ENCODE data around the genes AQP4 and DSC2.

DNA sequence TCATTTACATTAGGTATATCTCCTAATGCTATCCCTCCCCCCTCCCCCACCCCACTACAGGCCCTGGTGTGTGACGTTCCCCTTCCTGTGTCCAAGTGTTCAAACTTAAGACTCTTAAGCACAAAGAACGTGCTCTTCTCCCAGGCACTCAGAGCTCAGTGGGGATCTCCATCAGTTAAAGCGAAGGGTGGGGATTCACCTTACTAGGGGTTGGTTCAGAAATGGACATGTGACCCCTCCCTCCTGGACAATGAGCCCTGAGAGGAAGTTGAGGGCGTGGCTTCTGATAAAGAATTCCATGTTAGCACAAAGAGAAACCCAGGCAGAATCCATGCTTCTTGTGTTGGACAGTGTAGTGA is 78.2 kb upstream of the TTC39C start:
- RAMPAGE, long total RNA: no peak
- RRBS: no CpG with 5 or more reads among the region's 4 CpGs
PRO-cap:
- standard: no peak
- CoPRO, capped RNA only, 2 experiments: no peak in any of the 2 experiments
- CoPRO, capped and uncapped RNA, 2 experiments: no peak in any of the 2 experiments
- CoPRO, uncapped RNA only, 2 experiments: no peak in any of the 2 experiments
CAGE:
- cytosol, long polyA plus RNA: no peak
- long polyA plus RNA: no peak
- nucleolus, long total RNA: no peak
- nucleus, long polyA plus RNA: no peak

DNA sequence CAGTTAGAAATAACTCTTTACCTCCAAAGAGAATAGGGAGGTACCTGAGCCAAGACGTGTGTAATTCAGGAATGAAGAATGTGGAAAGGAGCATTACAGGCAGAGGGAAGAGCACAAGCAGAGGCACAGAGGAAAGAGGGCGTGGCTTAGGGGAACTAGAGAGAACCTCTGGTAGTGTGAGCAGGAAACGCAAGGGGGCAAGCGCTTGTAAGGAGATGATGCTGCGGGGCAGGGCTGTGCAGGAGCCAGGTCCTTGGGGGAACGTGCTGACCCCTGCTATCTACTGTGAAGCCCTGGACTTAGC is 50.1 kb upstream of the TTC39C start:
- RAMPAGE, long total RNA: no peak
- RRBS: no CpG with 5 or more reads among the region's 6 CpGs
PRO-cap:
- standard: no peak
- CoPRO, capped RNA only, 2 experiments: no peak in any of the 2 experiments
- CoPRO, capped and uncapped RNA, 2 experiments: no peak in any of the 2 experiments
- CoPRO, uncapped RNA only, 2 experiments: no peak in any of the 2 experiments
CAGE:
- cytosol, long polyA plus RNA: no peak
- long polyA plus RNA: no peak
- nucleolus, long total RNA: no peak
- nucleus, long polyA plus RNA: no peak

DNA sequence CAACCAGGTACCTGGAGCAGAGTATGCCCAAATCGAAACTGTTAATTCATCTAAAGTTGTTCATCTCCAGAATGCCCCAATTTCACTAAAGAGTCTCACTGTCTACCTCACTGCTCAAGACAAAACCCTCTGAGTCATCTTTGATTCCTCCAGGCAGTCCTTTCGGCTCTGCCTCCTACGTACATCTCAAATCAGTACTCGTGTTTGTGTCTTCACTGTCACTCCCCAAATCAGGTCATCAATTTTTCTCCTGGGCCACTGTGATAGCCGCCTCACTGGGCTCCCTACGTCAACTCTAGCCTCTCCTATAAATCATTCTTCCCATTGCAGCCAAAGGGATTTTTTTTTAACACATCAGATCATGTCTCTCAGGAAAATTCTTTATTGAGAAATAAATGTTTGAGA is 42.1 kb upstream of the TTC39C start:
- RAMPAGE, long total RNA: no peak
- RRBS: no CpG with 5 or more reads among the region's 6 CpGs
PRO-cap:
- standard: no peak
- CoPRO, capped RNA only, 2 experiments: no peak in any of the 2 experiments
- CoPRO, capped and uncapped RNA, 2 experiments: no peak in any of the 2 experiments
- CoPRO, uncapped RNA only, 2 experiments: no peak in any of the 2 experiments
CAGE:
- cytosol, long polyA plus RNA: no peak
- long polyA plus RNA: no peak
- nucleolus, long total RNA: no peak
- nucleus, long polyA plus RNA: no peak

- RAMPAGE, long total RNA: no peak
- RRBS: no CpG with 5 or more reads among the region's 5 CpGs
PRO-cap:
- standard: no peak
- CoPRO, capped RNA only, 2 experiments: no peak in any of the 2 experiments
- CoPRO, capped and uncapped RNA, 2 experiments: no peak in any of the 2 experiments
- CoPRO, uncapped RNA only, 2 experiments: no peak in any of the 2 experiments
CAGE:
- cytosol, long polyA plus RNA: no peak
- long polyA plus RNA: no peak
- nucleolus, long total RNA: no peak
- nucleus, long polyA plus RNA: no peak
These were observed 13.2 kb upstream of the TTC39C start for GRCh38 chr18:24001378-24001816.

GRCh38 chr18:24089078-24089675 is 49.7 kb upstream of the CABYR start:
- RAMPAGE, long total RNA: no peak
- RRBS: no CpG with 5 or more reads among the region's 6 CpGs
PRO-cap:
- standard: no peak
- CoPRO, capped RNA only, 2 experiments: no peak in any of the 2 experiments
- CoPRO, capped and uncapped RNA, 2 experiments: no peak in any of the 2 experiments
- CoPRO, uncapped RNA only, 2 experiments: no peak in any of the 2 experiments
CAGE:
- cytosol, long polyA plus RNA: no peak
- long polyA plus RNA: no peak
- nucleolus, long total RNA: no peak
- nucleus, long polyA plus RNA: no peak

DNA sequence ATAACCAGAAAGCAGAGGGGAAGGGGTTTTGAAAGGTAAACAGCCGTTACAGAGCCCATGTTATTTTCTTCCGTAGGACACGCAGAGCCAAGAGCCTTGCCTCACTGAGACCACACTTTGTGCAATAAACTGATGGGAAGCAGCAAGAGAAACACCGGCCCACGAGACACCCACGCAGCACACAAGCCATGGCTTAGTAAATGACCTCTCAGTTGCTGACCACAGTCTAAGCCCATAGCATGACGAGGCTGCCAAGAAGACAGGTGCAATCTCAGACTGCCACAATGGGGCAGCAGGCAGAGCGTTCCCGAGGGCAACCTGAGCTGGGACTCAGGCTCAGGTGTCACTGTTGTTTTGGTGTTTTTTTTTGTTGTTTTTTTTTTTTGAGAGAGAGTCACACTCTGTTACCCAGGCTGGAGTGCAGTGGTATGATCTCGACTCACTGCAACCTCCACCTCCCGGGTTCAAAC is 59.7 kb downstream of the CABYR start:
- RAMPAGE, long total RNA: no peak
- RRBS: no CpG with 5 or more reads among the region's 11 CpGs
PRO-cap:
- standard: no peak
- CoPRO, capped RNA only, 2 experiments: no peak in any of the 2 experiments
- CoPRO, capped and uncapped RNA, 2 experiments: no peak in any of the 2 experiments
- CoPRO, uncapped RNA only, 2 experiments: no peak in any of the 2 experiments
CAGE:
- cytosol, long polyA plus RNA: no peak
- long polyA plus RNA: no peak
- nucleolus, long total RNA: no peak
- nucleus, long polyA plus RNA: no peak

DNA sequence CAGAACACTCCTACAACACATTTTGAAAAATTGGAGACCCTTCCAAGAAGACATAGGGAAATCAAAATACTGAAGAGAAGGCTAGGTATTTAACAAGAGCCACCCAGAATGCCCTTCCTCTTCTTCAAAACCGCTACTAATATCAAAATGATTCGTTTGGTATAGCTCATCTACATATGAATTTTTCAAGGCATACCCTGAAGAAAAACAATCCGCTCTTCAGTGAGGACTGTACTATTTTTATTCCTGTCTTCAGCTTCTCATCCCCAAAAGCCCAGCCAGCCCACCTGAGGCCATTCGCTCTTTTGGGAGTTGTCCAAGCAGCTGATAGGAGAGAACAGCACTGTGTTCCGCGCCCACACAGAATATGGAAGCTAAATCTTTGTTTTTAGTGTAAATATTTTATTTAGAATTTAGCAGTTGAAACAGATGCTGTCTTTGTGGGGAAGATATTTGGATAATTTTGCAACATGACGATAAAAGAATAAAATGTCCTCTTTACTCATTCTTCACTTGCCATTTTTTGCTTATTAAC is 3.6 kb downstream of the ZNF521 start:
- RAMPAGE, long total RNA: no peak
- RRBS: no CpG with 5 or more reads among the region's 7 CpGs
PRO-cap:
- standard: no peak
- CoPRO, capped RNA only, 2 experiments: no peak in any of the 2 experiments
- CoPRO, capped and uncapped RNA, 2 experiments: no peak in any of the 2 experiments
- CoPRO, uncapped RNA only, 2 experiments: no peak in any of the 2 experiments
CAGE:
- cytosol, long polyA plus RNA: no peak
- long polyA plus RNA: no peak
- nucleolus, long total RNA: no peak
- nucleus, long polyA plus RNA: no peak

GRCh38 chr18:26045259-26045989 is 45.0 kb downstream of the SS18 start:
- RAMPAGE, long total RNA: no peak
- RRBS: no CpG with 5 or more reads among the region's 5 CpGs
PRO-cap:
- standard: no peak
- CoPRO, capped RNA only, 2 experiments: no peak in any of the 2 experiments
- CoPRO, capped and uncapped RNA, 2 experiments: no peak in any of the 2 experiments
- CoPRO, uncapped RNA only, 2 experiments: peak in 1 of 2 experiments; most common minus-strand start chr18:26045589 (in 1)
CAGE:
- cytosol, long polyA plus RNA: no peak
- long polyA plus RNA: no peak
- nucleolus, long total RNA: no peak
- nucleus, long polyA plus RNA: no peak

DNA sequence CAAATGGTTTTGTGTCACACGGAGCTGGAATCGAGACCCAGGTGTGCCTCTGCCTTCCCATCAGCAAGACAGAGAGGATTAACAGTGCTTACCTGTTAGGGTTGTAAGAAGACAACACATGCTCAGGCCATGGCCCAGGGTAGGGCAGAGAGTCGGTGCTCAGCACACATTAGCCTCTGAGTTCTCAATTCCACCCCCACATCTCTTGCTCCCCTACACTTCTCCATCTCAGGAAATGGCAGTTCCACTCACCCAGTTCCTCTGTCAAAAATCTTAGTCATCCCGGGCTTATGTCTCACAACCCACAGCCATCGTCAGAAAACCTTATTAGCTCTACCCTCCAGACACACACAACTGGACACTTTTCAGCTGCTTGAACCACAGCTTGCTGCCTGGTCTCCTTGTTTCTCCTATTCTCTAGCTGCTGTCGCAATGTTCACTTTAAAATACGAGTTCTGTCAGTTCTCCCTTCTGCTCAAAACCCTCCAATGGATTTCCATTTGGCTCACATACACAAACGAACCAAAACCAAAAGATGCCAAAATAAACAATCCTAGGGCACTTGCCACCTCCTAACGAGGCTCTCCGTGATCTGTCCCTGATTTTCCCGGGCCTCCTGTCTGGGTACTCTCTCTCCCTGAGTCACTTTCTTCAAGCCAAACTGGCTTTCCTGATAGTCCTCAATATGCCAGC is 89.7 kb downstream of the KCTD1 start:
- RAMPAGE, long total RNA: no peak
- RRBS: no CpG with 5 or more reads among the region's 11 CpGs
PRO-cap:
- standard: no peak
- CoPRO, capped RNA only, 2 experiments: no peak in any of the 2 experiments
- CoPRO, capped and uncapped RNA, 2 experiments: no peak in any of the 2 experiments
- CoPRO, uncapped RNA only, 2 experiments: no peak in any of the 2 experiments
CAGE:
- cytosol, long polyA plus RNA: no peak
- long polyA plus RNA: no peak
- nucleolus, long total RNA: no peak
- nucleus, long polyA plus RNA: no peak

DNA sequence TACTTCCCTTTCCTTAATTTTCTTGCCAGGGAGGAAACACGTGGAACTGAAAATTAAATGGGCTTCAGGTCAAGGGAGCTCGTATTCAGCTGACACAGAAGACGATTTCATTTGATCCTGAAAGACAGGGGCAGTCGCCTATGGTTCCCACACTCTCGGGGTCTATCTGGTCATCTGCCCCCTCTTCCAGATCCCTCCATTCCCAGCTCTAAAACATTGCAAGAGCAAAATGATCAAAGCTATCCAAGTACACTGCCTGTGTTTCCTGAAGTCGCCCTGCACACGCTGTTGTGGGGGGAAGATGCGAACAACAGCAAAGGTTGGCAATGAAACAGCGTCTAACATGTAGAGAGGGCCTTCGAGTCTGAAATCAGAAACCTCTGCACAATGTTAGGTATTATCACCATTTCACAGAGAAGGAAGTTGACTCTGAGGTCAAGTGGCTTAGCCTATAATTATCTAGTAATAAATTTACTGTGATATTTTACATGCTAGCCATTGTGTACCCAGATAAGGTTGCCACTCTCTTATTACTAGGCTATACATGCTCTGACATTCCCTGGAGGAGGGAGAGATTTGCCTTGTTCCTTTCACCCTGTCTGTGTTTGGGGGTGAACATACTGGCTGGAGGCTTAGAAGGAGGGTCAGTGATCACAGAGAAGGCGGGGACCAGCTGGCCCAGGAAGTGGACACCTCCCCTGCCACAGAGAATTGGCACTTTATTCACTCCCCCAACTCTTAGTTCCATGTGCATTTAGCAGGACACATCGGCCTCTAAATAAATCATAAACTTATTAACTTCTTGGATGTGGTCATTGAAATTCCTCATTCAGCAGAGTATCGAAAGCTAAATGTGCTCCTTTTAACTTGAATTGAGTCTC is 36.9 kb downstream of the KCTD1 start:
- RAMPAGE, long total RNA: no peak
- RRBS: no CpG with 5 or more reads among the region's 13 CpGs
PRO-cap:
- standard: no peak
- CoPRO, capped RNA only, 2 experiments: no peak in any of the 2 experiments
- CoPRO, capped and uncapped RNA, 2 experiments: no peak in any of the 2 experiments
- CoPRO, uncapped RNA only, 2 experiments: no peak in any of the 2 experiments
CAGE:
- cytosol, long polyA plus RNA: no peak
- long polyA plus RNA: no peak
- nucleolus, long total RNA: no peak
- nucleus, long polyA plus RNA: no peak

GRCh38 chr18:26546486-26547510 is 1.6 kb downstream of the KCTD1 start:
- RAMPAGE, long total RNA: no peak
- RRBS: no CpG with 5 or more reads among the region's 67 CpGs
PRO-cap:
- standard: no peak
- CoPRO, capped RNA only, 2 experiments: no peak in any of the 2 experiments
- CoPRO, capped and uncapped RNA, 2 experiments: no peak in any of the 2 experiments
- CoPRO, uncapped RNA only, 2 experiments: no peak in any of the 2 experiments
CAGE:
- cytosol, long polyA plus RNA: no peak
- long polyA plus RNA: no peak
- nucleolus, long total RNA: no peak
- nucleus, long polyA plus RNA: no peak

DNA sequence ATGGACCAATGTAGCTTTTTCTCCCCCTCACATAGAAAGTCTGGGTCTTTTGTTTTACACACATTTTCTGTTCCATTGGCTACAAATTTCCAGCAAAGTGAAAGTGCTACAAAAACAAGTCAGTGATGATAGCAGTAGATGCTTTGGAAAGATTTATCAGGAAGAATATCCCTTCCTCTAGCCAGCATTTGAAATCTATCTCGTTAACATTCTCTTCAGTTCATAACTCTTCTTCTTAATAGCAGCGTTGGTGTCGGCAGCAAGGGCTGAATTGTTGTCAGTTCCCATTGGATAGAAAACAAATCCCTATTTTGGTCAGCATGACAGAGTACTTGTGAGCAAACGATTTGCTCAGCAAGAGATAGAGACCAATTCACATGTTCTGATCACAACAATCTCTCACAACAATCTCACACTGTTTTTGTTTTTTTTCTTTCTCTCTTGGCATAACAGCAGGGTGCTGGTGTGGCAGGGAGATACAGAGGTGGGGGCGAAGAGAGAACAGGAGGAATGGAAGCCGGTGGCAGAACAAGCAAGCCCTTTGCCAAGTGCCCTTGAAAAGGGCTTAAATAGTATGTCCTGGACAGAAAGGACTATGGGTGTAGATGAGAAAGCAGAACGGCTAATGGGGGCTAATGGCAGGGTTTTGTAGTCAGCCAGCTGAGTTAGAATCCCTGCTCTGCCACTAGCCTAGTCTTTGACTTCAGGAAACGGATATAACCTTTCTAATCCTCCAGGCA is 102.5 kb upstream of the KCTD1 start:
- RAMPAGE, long total RNA: no peak
- RRBS: no CpG with 5 or more reads among the region's 8 CpGs
PRO-cap:
- standard: no peak
- CoPRO, capped RNA only, 2 experiments: no peak in any of the 2 experiments
- CoPRO, capped and uncapped RNA, 2 experiments: no peak in any of the 2 experiments
- CoPRO, uncapped RNA only, 2 experiments: no peak in any of the 2 experiments
CAGE:
- cytosol, long polyA plus RNA: no peak
- long polyA plus RNA: no peak
- nucleolus, long total RNA: no peak
- nucleus, long polyA plus RNA: no peak

DNA sequence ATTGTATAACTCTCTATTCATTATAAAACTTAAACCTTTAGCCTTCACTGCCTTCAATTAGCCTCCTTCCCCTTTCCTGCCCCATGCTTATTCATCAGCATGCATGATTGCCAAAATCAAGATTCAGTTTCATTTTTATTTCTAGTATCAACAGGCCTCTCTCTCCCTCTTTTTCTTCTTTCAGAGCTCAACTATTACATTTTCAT is 113.1 kb downstream of the AQP4 start:
- RAMPAGE, long total RNA: no peak
PRO-cap:
- standard: no peak
- CoPRO, capped RNA only, 2 experiments: no peak in any of the 2 experiments
- CoPRO, capped and uncapped RNA, 2 experiments: no peak in any of the 2 experiments
- CoPRO, uncapped RNA only, 2 experiments: no peak in any of the 2 experiments
CAGE:
- cytosol, long polyA plus RNA: no peak
- long polyA plus RNA: no peak
- nucleolus, long total RNA: no peak
- nucleus, long polyA plus RNA: no peak

- RAMPAGE, long total RNA: no peak
- RRBS: no CpG with 5 or more reads among the region's 4 CpGs
PRO-cap:
- standard: no peak
- CoPRO, capped RNA only, 2 experiments: no peak in any of the 2 experiments
- CoPRO, capped and uncapped RNA, 2 experiments: no peak in any of the 2 experiments
- CoPRO, uncapped RNA only, 2 experiments: no peak in any of the 2 experiments
CAGE:
- cytosol, long polyA plus RNA: no peak
- long polyA plus RNA: no peak
- nucleolus, long total RNA: no peak
- nucleus, long polyA plus RNA: no peak
These were observed 108.1 kb downstream of the AQP4 start for GRCh38 chr18:26757408-26757835.

GRCh38 chr18:26864791-26865056 is 783 bp downstream of the AQP4 start:
- RAMPAGE, long total RNA: no peak
- RRBS: no CpG with 5 or more reads among the region's 3 CpGs
PRO-cap:
- standard: no peak
- CoPRO, capped RNA only, 2 experiments: no peak in any of the 2 experiments
- CoPRO, capped and uncapped RNA, 2 experiments: no peak in any of the 2 experiments
- CoPRO, uncapped RNA only, 2 experiments: no peak in any of the 2 experiments
CAGE:
- cytosol, long polyA plus RNA: no peak
- long polyA plus RNA: no peak
- nucleolus, long total RNA: no peak
- nucleus, long polyA plus RNA: no peak

DNA sequence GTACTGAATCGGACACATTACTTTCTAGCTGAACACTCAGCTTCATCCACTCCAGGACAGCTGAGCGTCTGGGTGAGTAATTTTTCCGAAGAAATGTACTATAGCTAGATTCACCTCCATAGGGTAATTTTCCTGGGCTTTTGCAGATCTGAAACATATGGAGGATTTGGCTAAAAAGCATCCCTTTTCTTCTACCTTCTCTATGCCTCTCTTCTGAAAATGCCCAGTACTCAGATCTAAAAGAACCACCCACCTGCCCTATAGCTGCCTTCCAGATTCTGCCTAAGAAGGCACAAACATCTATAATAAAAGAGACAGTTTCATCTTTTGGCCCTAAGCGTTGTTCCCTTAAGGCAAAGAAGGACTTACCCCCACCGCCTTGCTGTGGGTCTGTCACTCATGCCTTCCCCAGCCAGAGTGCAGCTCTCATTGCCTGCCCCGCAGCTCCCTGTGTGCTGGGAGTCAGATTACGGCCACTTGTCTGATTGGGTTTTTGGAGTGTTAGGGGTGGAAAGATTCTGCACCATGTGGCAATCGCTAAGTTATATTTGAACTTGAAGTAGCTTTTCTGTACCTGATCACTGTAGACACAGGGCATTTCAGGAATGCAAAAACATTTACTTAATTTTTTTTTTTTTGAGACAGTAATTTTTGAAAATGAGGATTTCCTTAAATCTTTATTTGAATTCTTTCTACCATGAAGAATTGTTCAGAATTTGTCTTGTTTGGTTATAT is at the start of gene AQP4:
TSS of gene AQP4 (minus strand) at position 419 of the 735 bp plus-strand sequence.
- RAMPAGE, long total RNA: no peak
- RRBS: no CpG with 5 or more reads among the region's 8 CpGs
PRO-cap:
- standard: no peak
- CoPRO, capped RNA only, 2 experiments: no peak in any of the 2 experiments
- CoPRO, capped and uncapped RNA, 2 experiments: no peak in any of the 2 experiments
- CoPRO, uncapped RNA only, 2 experiments: no peak in any of the 2 experiments
CAGE:
- cytosol, long polyA plus RNA: no peak
- long polyA plus RNA: no peak
- nucleolus, long total RNA: no peak
- nucleus, long polyA plus RNA: no peak

DNA sequence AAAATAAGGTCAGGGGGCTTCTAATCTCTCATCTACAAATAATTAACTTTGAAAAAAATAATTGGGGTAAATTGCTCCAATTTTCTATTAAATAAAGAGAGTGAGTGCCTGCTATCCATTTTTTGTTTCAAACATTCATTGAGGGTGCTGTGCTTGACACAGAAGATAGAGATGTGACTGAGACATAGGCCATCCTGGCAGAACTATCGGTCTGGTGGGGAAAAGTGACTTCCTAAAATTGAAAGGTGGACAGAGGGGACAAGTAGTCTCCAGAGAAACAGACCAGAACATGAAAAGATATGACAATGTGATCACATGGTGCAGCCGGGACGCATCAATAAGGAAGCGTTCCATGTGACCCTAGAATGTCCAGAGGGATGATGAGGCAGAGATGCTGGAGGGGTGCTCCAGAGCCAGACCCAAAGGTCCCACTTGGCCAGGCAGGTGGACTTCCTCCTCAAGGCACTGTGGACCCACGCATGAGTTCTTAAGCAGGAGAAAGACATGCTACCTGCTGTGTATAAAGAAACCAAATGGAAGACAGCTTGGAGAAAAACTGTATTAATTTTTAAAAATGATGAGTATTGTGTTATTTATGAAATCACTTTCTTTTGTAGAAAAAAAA is 50.2 kb downstream of the CDH2 start:
- RAMPAGE, long total RNA: no peak
- RRBS: no CpG with 5 or more reads among the region's 5 CpGs
PRO-cap:
- standard: no peak
- CoPRO, capped RNA only, 2 experiments: no peak in any of the 2 experiments
- CoPRO, capped and uncapped RNA, 2 experiments: no peak in any of the 2 experiments
- CoPRO, uncapped RNA only, 2 experiments: no peak in any of the 2 experiments
CAGE:
- cytosol, long polyA plus RNA: no peak
- long polyA plus RNA: no peak
- nucleolus, long total RNA: no peak
- nucleus, long polyA plus RNA: no peak

DNA sequence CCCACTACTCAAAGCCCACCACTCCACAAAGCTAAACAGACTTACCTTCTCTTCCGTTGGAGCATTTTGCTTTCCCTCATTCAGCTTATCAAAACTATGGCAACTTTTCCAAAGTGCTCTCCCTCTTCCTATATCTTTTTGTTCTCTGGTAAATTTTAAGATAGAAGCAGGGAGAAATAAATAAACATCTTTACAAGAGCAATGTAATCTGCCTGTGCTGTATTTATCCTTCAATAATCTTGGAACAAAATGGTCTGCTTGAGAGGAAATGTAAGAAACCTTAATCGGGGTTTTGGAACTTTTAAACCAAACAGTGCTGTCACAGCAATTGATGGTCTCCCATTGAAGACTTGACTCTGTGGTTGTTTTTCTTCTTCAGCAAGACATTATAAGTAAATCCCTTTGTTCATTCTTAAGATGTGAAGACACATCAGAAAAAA is 360.1 kb downstream of the DSC3 start:
- RAMPAGE, long total RNA: no peak
- RRBS: no CpG with 5 or more reads among the region's 2 CpGs
PRO-cap:
- standard: no peak
- CoPRO, capped RNA only, 2 experiments: no peak in any of the 2 experiments
- CoPRO, capped and uncapped RNA, 2 experiments: no peak in any of the 2 experiments
- CoPRO, uncapped RNA only, 2 experiments: no peak in any of the 2 experiments
CAGE:
- cytosol, long polyA plus RNA: no peak
- long polyA plus RNA: no peak
- nucleolus, long total RNA: no peak
- nucleus, long polyA plus RNA: no peak

- RAMPAGE, long total RNA: no peak
- RRBS: 2% methylated on average over 23 of the region's 64 CpGs
PRO-cap:
- standard: bidirectional peak, plus-strand start at chr18:31101964, minus-strand start at chr18:31101559; bidirectional peak, plus-strand start at chr18:31102055, minus-strand start at chr18:31102092; bidirectional peak, plus-strand start at chr18:31102512, minus-strand start at chr18:31102443
- CoPRO, capped RNA only, 2 experiments: peak in 2 of 2 experiments; most common plus-strand start chr18:31101964 (in 2); most common minus-strand start chr18:31101951 (in 2)
- CoPRO, capped and uncapped RNA, 2 experiments: peak in 2 of 2 experiments; most common plus-strand start chr18:31101977 (in 1); most common minus-strand start chr18:31102421 (in 2)
- CoPRO, uncapped RNA only, 2 experiments: peak in 1 of 2 experiments; most common plus-strand start chr18:31102518 (in 1); most common minus-strand start chr18:31102425 (in 1)
CAGE:
- cytosol, long polyA plus RNA: start-site peak on the minus strand at chr18:31102335-31102375, 32 and 27 reads in 2 replicates
- long polyA plus RNA: start-site peak on the minus strand at chr18:31102074-31102186, 26 and 26 reads in 2 replicates
- nucleolus, long total RNA: no peak
- nucleus, long polyA plus RNA: start-site peak on the minus strand at chr18:31101881-31102460, 45 and 48 reads in 2 replicates
These were observed at the start of gene DSC2 for GRCh38 chr18:31101834-31102771. Gene DSC2, minus strand, starts transcription at chr18:31102421.

All from K562 (cell line).